Right cardiac atrium (tissue), 1 donor: ENCODE data around the genes LUC7L2 and DENND2A.

DNA sequence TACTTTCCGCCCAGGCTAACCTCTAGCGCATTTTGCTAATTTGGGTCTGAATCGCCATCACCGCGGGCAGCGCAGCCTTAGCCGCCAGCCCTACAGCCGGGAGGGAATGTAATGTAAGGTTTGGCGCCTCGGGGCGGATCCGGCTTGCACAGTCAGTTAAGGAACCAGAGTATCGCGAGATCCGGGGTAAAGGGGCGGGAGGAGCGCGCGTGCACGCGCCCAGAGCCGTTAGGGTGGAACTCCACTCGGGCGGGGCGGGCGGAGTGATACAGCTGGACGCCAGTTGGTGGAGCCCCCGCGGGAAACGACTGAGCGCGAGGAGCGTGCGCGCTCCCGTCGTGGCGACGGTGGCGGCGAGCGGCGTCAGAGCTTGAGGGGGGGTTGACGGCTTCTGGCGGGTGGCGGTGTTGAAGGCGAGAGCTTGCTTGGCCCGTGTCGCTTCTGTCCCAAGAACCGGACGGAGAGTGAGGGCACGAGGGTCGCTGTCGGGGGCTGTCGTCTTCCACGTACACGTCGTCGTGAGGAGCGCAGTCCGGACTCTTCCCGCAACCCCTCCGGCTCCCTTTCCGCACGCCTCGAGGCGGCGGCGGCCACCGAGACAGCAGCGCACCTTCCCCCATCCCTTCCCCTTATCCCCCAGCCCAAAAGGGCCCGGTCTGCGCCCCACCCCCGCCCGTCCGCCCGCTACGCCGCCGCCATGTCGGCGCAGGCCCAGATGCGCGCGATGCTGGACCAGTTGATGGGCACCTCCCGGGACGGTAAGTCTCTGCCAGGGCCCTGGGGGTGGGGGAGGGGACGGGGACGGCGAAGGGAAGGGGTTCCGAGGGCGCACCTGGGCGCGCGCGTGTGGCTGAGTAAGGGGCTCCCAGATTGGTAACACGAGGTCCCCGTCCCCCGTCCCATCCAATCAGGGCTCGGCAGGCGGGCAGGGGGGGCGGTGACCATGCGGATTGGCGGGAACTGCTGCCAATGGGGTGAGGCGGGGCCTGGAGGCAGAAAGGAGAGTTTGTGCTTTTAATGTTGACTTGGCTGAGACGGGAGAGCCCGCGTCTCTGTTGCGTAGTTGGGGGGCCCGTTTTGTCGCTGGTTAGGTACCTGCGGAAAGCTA lies at the start of gene LUC7L2:
Gene LUC7L2 (plus strand): TSS at position 330 of the 1,108 bp plus-strand sequence.
- PRO-cap = bidirectional peak, plus-strand start at position 392 of the sequence, minus-strand start at position 110 of the sequence; bidirectional peak, plus-strand start at position 1,017 of the sequence, minus-strand start at position 878 of the sequence

- PRO-cap = no peak
Observed at GRCh38 chr7:139360673-139361281, 1.1 kb downstream of the LUC7L2 start.

GRCh38 chr7:139406888-139407560 lies 47.3 kb downstream of the LUC7L2 start:
- PRO-cap = no peak

DNA sequence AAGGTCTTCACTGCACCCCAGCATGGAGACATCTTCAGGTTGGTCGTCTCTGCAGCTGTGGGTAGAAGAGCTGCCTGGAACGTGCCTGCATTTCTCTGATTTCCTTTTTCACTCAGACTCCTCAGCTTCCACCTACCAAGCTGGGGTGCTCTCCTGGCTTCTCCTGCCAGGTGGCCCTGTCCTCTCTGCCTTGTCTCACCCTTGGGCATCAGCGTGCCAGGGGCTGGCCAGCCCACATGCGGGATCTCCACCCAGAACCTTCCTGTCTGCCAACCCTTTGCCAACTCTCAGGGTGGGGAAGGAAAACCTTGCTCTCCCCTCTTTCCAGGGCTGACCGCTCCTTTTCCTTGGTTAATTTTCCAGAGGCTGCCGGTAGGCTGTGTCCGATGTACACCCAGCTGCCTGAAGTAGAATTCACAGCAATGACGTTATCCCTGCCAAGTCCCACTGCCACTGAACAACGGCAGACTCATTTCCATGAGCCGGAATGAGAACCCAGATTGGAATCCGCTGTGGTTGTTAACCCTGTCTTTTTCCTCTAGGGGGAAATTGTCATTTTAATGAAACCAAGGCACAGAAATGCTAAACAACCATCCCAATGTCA lies 30.6 kb downstream of the KLRG2 start:
- PRO-cap = no peak

DNA sequence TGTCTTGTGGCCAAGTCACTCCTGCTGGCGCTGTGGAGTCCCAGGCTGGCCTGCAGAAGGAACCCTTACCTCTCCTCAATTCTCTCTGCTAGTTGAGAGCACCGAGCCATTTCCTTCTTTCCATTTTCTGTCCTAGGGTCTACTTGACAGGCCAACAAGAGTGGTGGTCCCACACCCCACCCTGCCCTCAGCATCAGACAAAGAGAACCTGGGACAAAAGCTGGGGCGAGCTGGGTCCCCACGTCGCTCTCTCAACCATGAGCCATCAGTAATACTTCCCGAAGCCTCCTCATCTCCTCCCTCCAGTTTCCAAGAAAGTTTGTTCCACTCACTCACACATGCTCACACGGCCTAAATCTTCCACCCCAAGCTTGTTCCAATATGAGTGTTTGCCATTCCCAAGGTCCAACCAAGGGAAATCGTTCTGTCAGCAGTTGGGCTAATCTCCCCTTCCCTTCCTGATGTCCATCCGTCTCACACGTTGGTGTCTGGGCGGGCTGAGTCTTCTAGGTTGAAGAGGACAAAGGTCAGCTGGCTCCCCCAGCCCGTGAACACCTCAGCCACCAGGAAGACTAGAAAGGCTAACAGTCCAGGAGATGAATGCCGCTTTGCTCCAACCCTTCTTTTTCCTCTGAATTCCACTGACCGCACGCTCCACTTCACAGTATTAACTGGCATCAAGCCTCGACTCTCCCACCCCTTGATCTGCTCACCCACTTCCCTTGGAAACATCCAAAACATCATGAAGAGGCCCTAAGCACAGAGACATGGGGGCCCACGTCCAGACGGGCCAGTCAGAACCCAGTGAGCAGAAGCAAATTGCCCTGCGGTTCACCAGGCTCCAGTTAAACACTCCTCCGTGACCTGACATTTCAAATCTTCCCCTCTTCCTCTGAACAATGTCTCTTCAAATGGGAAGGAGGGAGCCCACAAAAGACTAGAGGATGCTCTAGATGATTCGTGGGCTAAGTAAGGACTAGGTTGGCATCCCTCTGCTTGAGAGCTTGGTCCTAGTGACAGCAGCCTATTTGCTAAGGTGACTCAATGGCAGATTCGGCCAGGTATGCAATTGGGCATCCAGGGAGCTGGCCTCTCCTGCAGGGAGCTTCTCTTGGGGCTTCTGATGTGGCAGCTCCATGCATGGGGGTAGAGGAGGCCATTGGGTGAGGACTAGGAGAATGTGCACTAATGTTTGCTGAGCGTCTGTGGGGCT lies 44.6 kb downstream of the CLEC2L start:
- PRO-cap = no peak

DNA sequence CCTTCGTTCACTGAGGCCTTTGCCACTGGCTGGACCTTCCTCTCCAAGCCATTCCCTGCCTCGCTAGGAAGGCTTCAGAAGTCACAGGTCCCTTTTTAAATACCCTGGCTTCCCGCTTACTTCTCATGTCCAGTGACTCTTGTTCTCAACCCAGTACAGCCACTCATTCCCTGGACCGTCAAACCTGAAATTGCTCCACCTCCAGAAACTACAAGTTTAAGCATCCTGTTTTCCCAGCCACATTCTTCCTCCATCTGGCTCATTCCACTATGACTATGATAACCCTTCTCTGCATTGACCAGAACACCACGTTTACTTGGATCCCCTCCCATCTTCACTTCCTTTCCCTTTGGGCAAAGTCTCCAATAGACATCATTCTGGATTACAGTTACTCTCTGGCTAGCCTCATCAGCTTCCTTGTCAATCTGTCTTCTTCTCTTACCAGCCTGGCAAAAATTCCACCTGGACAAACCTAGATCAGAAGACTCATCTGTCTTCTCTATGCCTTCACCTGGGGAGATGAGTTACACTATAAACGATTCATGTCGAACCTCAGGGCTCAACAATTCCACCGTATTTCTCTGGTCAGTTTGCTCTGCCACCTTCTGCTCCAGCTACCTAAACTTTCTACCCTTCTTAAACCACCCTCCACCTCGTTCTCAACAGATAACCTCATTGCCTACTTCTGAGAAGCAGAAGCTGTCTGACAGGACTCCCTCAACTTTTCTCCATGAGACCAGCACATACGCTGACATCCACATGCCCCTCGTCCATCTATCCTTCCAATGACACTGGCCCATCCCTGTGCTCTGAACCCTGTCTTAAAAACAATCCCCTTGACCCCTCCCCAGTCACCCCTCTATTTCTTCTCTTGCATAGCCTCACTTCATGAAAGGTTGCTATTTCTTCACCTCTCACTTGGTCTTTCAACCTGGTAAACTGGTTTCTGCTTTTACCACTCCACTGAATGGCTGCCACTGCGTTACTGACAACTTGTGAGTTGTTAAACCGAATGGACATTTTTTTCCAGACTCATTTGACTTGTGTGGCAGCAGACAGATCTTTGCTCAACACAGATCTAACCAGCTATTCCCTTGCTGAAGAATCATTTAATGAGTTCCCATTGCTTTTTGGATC lies 101.2 kb downstream of the CLEC2L start:
- PRO-cap = no peak

GRCh38 chr7:139655844-139656750 lies 121.7 kb downstream of the HIPK2 start:
- PRO-cap = no peak

GRCh38 chr7:139658407-139658922 lies 119.3 kb downstream of the HIPK2 start:
- PRO-cap = no peak

DNA sequence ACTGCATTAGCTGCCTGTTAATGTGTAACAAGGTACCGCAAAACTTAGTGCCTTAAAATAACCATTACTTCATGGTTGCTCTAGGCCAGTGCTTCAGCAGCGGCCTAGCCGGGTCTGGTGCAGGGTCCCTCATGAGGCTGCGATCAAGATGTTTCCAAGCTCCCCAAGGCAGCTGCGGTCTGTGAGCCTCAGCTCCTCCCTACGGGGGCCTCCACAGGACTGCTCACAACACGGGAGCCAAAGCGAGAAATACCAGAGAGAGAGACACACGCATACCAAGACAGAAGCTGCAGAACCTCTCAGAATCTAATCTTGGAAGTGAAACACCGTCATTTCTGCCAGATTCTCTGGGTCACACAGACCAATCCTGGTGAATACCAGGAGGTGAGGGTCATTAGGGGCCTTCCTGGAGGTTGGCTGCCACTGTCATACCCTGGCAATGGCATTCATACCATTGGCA lies 94.5 kb downstream of the HIPK2 start:
- PRO-cap = no peak

GRCh38 chr7:139718413-139719397 lies 59.1 kb downstream of the HIPK2 start:
- PRO-cap = no peak

- PRO-cap = no peak
Observed at GRCh38 chr7:139725828-139727054, 51.6 kb downstream of the HIPK2 start.

GRCh38 chr7:139745611-139745939 lies 32.2 kb downstream of the HIPK2 start:
- PRO-cap = no peak

GRCh38 chr7:139888035-139888975 lies 59.2 kb downstream of the TBXAS1 start:
- PRO-cap = no peak

GRCh38 chr7:140028216-140028888 lies 34.4 kb downstream of the PARP12 start:
- PRO-cap = no peak

DNA sequence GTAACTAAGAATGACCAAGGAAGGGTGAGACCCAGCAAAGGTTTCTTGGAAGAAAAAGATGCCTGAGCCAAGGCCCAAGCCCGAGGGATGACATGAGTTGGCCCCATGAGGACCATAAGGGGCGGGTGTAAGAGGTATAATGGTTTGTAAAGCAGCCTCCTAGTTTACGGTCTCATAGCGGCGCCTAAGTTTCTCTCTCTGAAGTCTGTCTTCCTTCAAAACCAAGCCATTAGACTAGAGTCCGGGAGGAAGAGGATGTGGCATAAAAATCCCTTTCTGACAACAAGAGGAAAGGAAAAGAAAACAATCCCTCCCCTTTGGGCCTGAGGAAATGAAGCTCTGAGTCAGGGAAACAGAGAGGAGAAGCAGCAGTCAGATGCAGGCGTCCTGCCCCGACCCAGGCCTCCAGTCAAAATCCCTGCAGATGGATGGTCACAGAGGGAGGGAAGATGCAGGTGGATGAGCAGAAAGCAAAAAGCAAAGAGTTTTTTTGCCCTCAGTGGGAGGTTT lies 23.7 kb downstream of the PARP12 start:
- PRO-cap = no peak

- PRO-cap = no peak
Observed at GRCh38 chr7:140199988-140200629, 23.3 kb upstream of the KDM7A start.

GRCh38 chr7:140458626-140459369 lies 20.5 kb downstream of the MKRN1 start:
- PRO-cap = no peak

DNA sequence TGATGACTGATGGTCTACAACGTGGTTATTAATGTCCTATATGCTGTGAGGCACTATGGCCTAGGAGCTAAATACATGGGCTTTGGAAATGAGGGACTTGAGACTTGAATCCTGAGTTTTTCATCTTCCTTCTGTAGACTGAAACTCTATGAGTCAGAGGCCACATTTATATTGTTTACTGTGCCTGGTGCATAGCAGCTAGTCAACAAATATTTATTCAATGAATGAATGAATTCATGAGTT lies 36.0 kb downstream of the DENND2A start:
- PRO-cap = no peak

GRCh38 chr7:140607455-140608107 lies 33.0 kb downstream of the DENND2A start:
- PRO-cap = no peak

DNA sequence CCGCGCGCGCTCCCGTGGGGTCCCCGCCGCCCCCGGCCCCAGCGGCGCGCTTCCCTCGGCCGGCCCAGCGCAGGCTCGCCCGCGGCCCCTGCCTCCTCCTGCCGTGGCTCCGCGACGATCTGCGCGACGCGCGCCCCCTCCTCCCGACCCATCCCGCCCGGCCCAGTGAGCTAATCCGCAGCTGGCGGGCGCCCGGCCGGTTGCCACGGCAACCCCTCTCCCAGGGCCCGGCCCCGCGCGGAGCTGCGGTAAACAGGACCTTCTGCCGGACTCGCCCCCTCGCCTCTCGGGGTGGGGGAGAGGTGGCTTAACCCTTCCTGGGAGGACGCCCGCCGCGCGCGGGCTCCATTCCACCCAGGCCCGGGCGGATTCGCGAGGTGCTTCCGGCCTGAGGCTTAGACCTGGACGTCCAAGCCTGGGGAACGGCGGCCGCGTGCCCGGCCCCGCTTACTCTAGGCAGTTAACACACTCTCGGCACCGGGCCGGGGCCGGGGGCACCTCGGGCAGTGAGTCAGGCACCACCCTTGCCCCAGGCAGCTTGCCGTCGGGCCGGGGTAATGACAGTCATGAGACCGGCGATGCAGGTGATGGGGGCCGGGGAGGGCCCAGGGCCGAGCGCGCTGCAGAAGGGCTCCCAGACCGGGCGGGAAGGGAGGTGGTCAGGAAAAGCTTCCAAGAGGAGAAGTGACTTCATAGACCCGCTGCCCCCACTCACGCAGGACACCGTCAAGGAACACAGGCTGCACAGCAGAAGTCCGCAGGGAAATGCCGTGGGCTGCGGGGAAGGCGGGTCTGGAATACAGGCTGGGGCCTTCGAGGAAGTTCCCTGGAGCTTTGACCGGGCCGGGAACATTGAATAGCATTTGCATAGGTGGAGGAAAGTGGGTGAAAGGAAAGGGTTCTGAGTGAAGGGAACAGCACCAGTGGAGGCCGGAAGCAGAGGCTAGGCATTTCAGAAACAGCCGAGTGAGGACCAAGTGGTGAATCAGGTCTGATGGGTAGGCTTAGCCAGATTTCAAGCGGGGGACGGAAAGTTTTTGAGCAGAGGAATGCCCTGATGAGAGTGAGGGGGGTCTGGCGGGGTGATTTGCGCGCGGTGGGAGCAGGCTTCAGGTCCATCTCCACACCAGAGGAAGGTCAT lies at the start of gene DENND2A:
Gene DENND2A (minus strand): TSS at position 123 of the 1,141 bp plus-strand sequence.
- PRO-cap = bidirectional peak, plus-strand start at position 173 of the sequence, minus-strand start at position 121 of the sequence; bidirectional peak, plus-strand start at position 398 of the sequence, minus-strand start at position 288 of the sequence; bidirectional peak, plus-strand start at position 710 of the sequence, minus-strand start at position 629 of the sequence